Measurements from ENCODE around the gene CYFIP2.

- PRO-cap, 4 experiments = peak in 1 of 4 experiments; most common minus-strand start chr5:154273106 (in 1)
- RAMPAGE, long total RNA, 2 experiments = no peak in any of the 2 experiments
Observed at GRCh38 chr5:154272825-154273663, 82.5 kb downstream of the GALNT10 start.

GRCh38 chr5:154758867-154759840, 4.0 kb downstream of the LARP1 start:
- PRO-cap, 4 experiments = no peak in any of the 4 experiments
- RAMPAGE, long total RNA, 2 experiments = no peak in any of the 2 experiments

- PRO-cap, 4 experiments = no peak in any of the 4 experiments
- RAMPAGE, long total RNA, 2 experiments = start-site peak on the minus strand in 1 of 2 experiments, at chr5:154803653-154803668 at its widest, 16 reads per replicate
Observed at GRCh38 chr5:154803048-154803826, 47.2 kb downstream of the FAXDC2 start.

GRCh38 chr5:154813588-154813995, 36.8 kb downstream of the FAXDC2 start:
- PRO-cap, 4 experiments = no peak in any of the 4 experiments
- RAMPAGE, long total RNA, 2 experiments = no peak in any of the 2 experiments

GRCh38 chr5:154834823-154835607, 15.4 kb downstream of the FAXDC2 start:
- PRO-cap, 4 experiments = peak in 4 of 4 experiments; most common plus-strand start chr5:154835426 (in 2); most common minus-strand start chr5:154835079 (in 3)
- RAMPAGE, long total RNA, 2 experiments = start-site peak on the minus strand in 1 of 2 experiments, at chr5:154835050-154835291 at its widest, 20 to 113 reads per replicate

- PRO-cap, 4 experiments = peak in 4 of 4 experiments; most common plus-strand start chr5:154857491 (in 3); most common minus-strand start chr5:154857517 (in 4)
- RAMPAGE, long total RNA, 2 experiments = no peak in any of the 2 experiments
Observed at GRCh38 chr5:154857316-154857647, 1.1 kb upstream of the CNOT8 start.

GRCh38 chr5:154877001-154877484, 18.6 kb downstream of the CNOT8 start:
- PRO-cap, 4 experiments = no peak in any of the 4 experiments
- RAMPAGE, long total RNA, 2 experiments = no peak in any of the 2 experiments

GRCh38 chr5:155732829-155733422, 594.0 kb upstream of the SGCD start:
- PRO-cap, 4 experiments = no peak in any of the 4 experiments
- RAMPAGE, long total RNA, 2 experiments = no peak in any of the 2 experiments

- PRO-cap, 4 experiments = no peak in any of the 4 experiments
- RAMPAGE, long total RNA, 2 experiments = no peak in any of the 2 experiments
Observed at GRCh38 chr5:156834915-156835353, 15.2 kb upstream of the PPP1R2B start.

DNA sequence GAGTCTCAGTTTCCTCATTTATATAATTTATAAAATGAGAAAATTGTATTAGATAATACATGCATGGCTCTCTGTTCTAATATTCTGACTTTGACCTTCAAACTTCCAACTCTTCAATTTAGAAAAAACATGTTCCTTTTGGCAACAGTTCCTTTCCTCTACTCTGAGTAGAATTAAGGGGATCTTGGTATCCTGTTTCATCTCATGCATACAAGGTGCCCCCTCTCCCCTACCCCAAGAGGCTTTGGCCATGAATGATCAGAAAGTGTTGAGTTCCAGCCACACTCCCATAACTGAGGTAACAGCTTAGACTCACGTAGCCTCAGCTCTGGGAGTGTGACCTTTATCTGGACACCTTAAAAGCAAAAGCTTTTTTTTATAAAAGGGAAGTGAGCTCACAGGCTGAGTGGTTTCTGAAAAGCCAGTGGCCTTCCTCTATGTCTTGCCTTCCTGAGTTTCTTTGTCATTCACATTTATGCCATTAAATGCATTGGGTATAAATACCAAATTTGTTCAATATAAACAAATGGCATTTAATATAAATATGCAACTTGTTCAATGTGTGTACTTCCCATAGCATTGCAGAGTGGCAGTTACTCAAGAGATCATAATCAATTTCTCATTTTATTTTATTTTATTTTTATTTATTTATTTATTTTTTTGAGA, 918 bp upstream of the HAVCR2 start:
- PRO-cap, 4 experiments = peak in 3 of 4 experiments; most common plus-strand start position 440 of the sequence (in 1); most common minus-strand start position 295 of the sequence (in 2)
- RAMPAGE, long total RNA, 2 experiments = no peak in any of the 2 experiments

- PRO-cap, 4 experiments = no peak in any of the 4 experiments
- RAMPAGE, long total RNA, 2 experiments = no peak in any of the 2 experiments
Observed at GRCh38 chr5:157159167-157159571, 6.9 kb downstream of the GARIN3 start.

GRCh38 chr5:157178824-157179314, 1.8 kb upstream of the ITK start:
- PRO-cap, 4 experiments = no peak in any of the 4 experiments
- RAMPAGE, long total RNA, 2 experiments = no peak in any of the 2 experiments

GRCh38 chr5:157193493-157194213, 13.0 kb downstream of the ITK start:
- PRO-cap, 4 experiments = peak in 2 of 4 experiments; most common plus-strand start chr5:157194004 (in 2); most common minus-strand start chr5:157193838 (in 2)
- RAMPAGE, long total RNA, 2 experiments = no peak in any of the 2 experiments

DNA sequence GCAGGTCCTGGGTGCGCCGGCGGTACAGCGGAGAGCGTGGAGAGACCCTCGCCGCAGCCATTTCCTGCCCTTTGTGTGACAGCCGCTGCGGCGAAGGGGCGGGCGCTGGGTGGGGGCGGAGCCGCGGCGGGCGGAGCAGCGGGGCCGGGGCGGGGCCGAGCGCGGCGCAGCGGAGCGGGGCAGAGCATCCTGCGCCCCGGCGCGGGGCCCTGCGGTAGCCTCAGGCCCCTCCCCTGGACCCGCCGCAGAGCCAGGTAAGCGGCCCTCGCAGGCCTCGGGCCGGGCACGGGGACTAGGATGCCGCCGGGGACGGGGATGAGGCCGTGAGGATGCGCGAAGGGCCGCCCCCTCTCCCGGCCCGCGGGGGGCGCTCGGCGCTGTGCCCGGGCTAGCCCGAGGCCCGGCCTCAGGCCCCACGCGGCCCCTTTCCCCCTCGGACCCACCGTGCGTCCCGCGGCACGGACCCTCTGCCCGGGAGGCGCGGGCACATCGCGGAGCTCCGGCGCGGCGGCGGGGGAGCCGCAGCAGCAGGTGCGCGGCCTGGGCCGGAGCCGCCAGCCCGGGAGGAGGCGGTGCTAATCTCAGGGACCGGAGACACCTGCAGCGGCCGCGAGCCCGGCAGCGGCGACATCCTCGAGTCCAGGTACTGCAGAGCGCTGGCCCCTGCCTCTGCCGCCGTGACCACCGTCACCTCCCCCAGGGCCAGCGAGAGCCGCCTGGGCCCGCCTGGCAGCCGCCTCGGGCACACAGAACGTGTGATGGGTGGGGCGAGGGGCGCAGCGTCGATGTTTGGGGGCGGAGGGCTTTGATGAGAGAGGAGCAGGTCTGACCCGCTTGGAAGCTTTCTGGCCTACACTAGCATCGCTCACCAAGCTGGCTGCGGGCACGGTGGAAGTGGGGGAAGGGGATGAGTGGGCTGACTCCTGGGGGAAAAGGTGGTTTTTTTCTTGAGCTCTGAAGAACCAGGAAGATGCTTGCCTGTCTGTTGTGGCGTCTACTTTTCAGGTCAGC, at the start of gene CYFIP2:
Gene CYFIP2, plus strand, starts transcription at position 182 of the 1,011 bp plus-strand sequence.
- PRO-cap, 4 experiments = peak in 4 of 4 experiments; most common plus-strand start position 162 of the sequence (in 3); most common minus-strand start position 66 of the sequence (in 4)
- RAMPAGE, long total RNA, 2 experiments = start-site peak on the plus strand in 2 of 2 experiments, centred at positions 173 to 605 of the sequence, 50 to 940 reads per replicate

- PRO-cap, 4 experiments = peak in 3 of 4 experiments; most common plus-strand start chr5:157300956 (in 3); most common minus-strand start chr5:157300736 (in 3)
- RAMPAGE, long total RNA, 2 experiments = no peak in any of the 2 experiments
Observed at GRCh38 chr5:157300614-157301010, 34.7 kb downstream of the CYFIP2 start.

GRCh38 chr5:157383758-157384423, 38.4 kb upstream of the FNDC9 start:
- PRO-cap, 4 experiments = no peak in any of the 4 experiments
- RAMPAGE, long total RNA, 2 experiments = no peak in any of the 2 experiments

- PRO-cap, 4 experiments = no peak in any of the 4 experiments
- RAMPAGE, long total RNA, 2 experiments = start-site peak on the plus strand in 1 of 2 experiments, at chr5:157393616-157393753 at its widest, 30 reads per replicate
Observed at GRCh38 chr5:157393117-157393824, 47.8 kb upstream of the FNDC9 start.

GRCh38 chr5:157393915-157394350, 48.5 kb upstream of the FNDC9 start:
- PRO-cap, 4 experiments = no peak in any of the 4 experiments
- RAMPAGE, long total RNA, 2 experiments = no peak in any of the 2 experiments

DNA sequence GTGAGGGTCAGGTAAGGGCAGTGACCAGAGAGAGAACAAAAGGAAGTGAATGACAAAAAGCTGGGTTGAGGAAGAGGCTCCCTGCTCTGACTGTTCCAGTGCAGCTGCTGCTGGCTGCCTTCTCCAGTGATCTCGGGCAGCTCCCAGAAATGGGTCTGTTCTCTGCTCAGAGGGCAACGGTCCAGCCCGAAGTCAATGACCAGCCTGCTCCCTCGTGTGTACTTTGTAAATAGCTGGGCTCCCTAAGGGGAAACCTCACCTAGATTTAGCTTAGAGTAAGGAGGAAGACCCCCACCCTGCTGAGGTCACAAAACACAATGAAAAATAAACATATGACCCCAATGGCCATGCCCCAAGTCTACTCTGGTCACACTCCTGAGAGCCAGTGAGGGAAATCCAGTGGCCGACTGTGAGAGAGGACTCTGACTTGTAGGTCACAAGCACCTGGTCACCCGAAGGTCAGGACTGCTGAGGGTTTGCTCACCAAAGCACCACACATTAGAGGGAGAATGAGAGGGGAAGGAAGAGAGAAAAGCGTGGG, 19.7 kb downstream of the NIPAL4 start:
- PRO-cap, 4 experiments = peak in 4 of 4 experiments; most common plus-strand start position 273 of the sequence (in 1); most common minus-strand start position 134 of the sequence (in 3)
- RAMPAGE, long total RNA, 2 experiments = no peak in any of the 2 experiments

GRCh38 chr5:157485635-157486204, 25.7 kb downstream of the NIPAL4 start:
- PRO-cap, 4 experiments = no peak in any of the 4 experiments
- RAMPAGE, long total RNA, 2 experiments = no peak in any of the 2 experiments

All from right lobe of liver (tissue), 4 donors.